Islet of Langerhans (tissue), 1 donor: ENCODE measurements around a stretch of chr1.

DNA sequence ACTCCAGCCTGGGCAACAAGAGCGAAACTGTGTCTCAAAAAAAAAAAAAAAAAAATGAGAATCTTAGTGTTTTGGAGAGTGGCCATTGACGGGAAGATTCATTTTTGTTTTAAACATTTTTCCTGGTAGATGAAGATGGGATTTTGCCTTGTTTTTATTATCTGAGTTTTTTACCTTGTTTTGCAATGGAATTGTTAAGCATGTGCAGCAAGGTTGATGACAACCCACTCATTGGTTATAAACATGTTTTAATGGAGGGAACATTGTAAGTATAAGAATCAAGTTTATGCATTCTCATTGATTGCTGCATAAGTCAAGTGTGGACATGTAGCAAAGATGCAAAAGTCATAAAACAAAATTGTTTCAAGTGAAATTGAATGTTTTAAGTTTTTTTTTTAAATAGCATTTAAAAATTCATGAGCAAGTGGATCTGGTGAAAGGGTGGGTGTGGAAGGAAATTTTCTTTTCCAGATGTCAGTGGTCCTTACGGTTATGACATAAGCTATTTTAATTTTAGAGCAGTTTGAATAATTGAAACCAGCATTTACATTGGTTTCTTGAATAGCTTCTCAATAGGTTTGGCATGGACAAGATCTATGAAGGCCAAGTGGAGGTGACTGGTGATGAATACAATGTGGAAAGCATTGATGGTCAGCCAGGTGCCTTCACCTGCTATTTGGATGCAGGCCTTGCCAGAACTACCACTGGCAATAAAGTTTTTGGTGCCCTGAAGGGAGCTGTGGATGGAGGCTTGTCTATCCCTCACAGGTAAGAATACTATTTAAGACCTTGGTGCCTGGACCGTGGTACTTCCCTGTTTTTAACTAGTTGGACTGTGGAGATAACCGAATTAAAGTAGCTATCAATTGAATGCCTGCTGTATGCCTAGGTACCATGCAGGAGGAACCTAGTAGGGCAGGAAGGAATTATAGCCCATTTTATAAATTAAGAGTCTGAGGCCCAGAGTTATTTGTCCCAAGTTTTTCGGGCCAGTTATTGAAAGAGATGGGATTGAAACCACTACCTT, 4.1 kb downstream of the RPL5 start:
- RRBS, result no CpG with 5 or more reads among the region's 6 CpGs

- RRBS, result no CpG with 5 or more reads among the region's 6 CpGs
These were observed 41.8 kb downstream of the DIPK1A start for GRCh38 chr1:92919294-92919996.

- RRBS, result no CpG with 5 or more reads among the region's 4 CpGs
These were observed 37.5 kb downstream of the DIPK1A start for GRCh38 chr1:92923684-92924193.

- RRBS, result no CpG with 5 or more reads among the region's 3 CpGs
These were observed 10.8 kb downstream of the DIPK1A start for GRCh38 chr1:92950477-92950824.

- RRBS, result no CpG with 5 or more reads among the region's 2 CpGs
These were observed 41.4 kb downstream of the MTF2 start for GRCh38 chr1:93120375-93120948.

GRCh38 chr1:93131156-93132116, 48.8 kb downstream of the TMED5 start:
- RRBS, result no CpG with 5 or more reads among the region's 6 CpGs

DNA sequence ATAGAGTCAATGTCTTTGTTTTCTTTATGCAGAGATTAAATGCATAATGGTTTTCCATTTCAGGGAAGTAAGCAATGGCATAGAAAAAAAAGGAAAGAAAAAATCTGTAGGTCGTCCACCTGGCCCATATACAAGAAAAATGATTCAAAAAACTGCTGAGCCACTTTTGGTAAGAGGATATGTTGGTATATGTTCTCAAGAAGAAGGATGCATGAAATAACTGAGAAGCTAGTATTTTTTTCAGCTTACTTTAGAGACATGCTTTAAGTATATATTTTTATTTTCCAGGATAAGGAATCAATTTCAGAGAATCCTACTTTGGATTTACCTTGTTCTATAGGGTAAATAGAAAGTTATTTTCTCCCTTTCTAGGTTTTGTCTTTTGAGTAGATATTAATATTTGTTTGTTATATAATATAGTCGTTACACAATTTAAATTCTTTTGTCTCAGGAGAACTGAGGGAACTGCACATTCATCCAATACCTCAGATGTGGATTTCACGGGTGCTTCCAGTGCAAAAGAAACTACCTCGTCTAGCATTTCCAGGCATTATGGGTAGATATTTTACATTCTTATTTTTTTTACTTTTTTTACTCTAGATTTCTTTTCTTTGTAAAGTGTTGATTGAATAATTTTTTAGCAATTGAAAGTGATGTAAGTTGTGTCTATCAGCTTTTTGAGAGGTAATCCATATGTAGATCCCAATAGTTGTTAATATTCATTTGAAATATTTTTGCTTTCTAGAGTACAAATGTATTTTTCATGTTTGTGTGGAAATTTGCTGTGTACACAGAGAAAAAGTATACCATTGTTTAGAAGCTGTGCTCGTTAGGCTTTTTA, 46.4 kb downstream of the TMED5 start:
- RRBS, result no CpG with 5 or more reads among the region's 5 CpGs

DNA sequence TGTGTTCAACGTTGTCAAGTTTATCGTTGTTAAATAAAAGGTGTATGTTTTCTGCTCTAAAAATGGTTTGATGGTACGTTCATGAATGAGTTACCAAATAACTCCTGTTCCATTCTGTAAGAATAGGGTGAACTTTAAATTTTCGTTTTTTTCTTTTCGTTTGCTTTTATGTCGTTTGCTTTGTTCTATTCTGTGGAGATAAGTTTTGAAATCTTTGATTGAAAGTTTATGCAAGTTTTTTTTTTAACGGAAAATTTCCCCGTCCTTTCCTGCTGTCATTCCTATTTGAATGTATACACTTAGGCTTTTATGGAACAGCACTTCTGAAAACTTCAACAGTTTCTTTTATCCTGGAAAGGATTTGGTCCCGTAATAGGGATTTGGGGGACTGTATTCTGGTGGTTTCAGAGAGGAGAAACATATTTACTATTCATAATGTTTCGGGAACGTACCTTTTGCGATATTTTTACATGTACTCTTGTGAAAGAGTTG, 1.7 kb downstream of the DR1 start:
- RRBS, result no CpG with 5 or more reads among the region's 12 CpGs

GRCh38 chr1:93509353-93510040, 61.6 kb downstream of the FNBP1L start:
- RRBS, result no CpG with 5 or more reads among the region's 26 CpGs

GRCh38 chr1:93581981-93582825, 99.4 kb downstream of the BCAR3 start:
- RRBS, result no CpG with 5 or more reads among the region's 21 CpGs

GRCh38 chr1:93585022-93585766, 96.4 kb downstream of the BCAR3 start:
- RRBS, result no CpG with 5 or more reads among the region's 12 CpGs

GRCh38 chr1:93592889-93593297, 88.7 kb downstream of the BCAR3 start:
- RRBS, result no CpG with 5 or more reads among the region's 4 CpGs

DNA sequence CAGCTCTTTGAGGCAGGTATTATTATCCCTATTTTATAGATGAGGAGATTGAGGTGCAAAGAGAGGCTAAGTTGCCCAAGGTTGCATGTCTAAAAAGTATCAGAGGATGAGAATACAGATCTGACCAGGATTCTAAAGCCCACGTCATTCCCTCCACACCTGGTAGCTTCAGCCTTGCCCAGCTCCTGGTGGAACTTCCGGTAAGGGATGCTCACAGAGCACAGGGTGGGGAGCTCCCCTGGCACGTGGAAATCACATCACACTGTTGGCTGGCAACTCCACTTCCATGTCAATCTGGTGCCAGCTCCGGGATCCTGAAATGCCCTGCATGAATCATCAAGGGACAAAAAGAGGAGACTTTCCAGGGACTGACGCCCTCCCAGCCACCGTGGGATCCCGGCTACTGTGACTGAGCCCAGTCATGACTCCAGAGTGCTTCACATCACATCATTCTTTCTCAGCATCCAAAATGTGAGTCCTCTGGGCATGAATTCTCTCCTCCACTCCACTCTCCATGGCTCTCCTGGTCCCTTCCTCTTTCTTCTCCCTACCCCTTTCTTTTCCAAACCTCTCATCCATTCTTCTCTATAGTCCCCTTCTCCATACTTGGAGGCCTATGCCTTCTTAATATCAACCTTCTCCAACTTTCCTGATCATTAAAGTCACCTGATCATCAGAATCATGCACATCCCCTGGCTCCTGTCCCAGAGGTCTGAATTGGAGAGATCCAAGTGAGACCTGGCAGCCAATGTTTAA, 12.5 kb upstream of the BCAR3 start:
- RRBS, result 89% methylated on average over 4 of the region's 7 CpGs

DNA sequence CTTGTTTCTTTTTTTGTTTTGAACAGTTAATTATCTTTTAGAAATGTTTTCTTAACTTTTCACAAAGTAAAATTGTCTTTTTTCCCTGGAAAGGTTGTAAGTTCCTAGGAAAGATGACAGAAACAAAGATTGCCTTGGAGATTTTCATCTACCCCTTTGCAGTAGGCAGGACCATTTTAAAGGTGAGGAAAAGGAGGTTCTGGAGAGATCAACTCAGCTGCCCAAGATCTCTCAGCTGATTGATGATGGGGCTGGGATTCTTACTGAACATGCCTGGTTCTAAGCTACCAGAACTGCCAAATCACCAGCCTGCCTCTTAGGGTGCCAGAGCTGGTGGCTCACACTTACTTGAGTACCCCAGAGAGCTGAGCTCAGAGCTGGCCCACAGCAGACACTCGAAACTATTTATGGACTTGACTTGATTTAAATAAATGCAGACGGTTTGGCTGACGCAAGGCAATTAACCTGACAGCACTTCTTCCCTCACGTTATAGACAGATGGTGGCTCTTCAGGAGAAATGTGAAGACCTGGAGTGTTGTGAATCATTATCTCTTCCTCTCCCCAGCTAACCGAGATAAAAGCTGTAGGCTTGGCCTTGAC, 33.7 kb upstream of the BCAR3 start:
- RRBS, result no CpG with 5 or more reads among the region's 5 CpGs

DNA sequence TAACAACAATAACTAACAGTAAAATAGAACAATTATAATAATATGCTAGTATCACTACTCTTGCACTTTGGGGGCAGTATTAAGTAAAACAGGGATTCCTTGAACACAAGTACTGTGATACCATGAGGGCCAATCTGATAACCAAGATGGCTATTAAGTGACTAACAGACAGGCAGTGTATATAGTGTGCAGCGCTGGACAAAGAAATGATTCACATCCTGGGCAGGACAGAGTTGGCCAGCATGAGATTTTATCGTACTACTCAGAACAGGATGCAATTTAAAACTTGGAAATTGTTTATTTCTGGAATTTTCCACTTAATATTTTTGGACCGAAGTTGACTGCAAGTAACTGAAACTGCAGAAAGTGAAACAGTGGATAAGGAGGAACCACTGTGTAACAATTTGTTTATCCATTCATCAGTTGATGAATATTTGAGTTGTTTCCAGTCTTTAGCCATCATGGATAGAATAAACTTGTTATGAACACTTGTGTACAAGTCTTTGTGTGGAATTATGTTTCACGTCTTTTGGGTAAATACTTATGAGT, 74.6 kb downstream of the DNTTIP2 start:
- RRBS, result no CpG with 5 or more reads among the region's 4 CpGs

DNA sequence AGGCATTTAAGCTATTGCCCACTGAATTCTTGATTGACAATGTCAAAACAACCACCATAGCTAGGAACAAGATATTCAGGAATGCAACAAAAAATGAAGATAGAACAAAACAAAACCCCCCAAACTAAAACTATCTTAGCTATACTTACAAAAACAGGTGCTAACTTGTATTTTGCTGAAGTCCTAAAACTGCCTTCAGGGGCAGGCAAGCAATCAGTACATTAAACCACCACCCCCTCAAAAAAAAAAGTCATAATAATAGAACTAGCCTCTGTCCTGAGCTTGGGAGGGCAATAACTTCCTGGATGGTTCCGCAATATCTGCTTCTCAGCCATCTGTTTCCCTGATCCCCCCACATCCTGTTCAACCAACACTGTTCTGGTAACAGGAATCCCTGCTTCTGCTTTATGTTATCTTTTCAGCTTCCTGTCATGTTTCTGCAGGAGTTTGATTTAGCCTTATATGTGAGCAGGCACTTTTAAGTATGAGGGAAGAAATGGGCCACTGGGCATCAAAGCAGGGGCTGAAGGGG, 62.2 kb downstream of the DNTTIP2 start:
- RRBS, result no CpG with 5 or more reads among the region's 1 CpG

DNA sequence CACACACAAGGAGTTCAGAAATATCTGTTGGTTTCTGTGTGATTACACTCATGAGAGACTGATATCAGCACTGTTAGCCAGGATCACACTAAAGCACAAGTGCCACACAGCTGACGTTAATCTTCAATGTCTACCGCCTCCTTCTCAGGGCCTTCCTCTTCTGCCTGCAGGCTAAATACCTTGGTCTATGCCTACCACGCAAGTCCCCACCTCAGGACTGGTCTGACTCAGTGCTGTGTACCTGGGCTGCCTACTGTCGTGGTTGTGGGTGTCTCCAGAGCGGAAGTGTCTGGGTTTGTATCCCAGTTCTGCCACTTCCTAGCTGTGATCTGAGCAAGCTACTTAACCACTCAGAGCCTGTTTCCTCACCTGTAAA, 60.8 kb downstream of the DNTTIP2 start:
- RRBS, result no CpG with 5 or more reads among the region's 5 CpGs

DNA sequence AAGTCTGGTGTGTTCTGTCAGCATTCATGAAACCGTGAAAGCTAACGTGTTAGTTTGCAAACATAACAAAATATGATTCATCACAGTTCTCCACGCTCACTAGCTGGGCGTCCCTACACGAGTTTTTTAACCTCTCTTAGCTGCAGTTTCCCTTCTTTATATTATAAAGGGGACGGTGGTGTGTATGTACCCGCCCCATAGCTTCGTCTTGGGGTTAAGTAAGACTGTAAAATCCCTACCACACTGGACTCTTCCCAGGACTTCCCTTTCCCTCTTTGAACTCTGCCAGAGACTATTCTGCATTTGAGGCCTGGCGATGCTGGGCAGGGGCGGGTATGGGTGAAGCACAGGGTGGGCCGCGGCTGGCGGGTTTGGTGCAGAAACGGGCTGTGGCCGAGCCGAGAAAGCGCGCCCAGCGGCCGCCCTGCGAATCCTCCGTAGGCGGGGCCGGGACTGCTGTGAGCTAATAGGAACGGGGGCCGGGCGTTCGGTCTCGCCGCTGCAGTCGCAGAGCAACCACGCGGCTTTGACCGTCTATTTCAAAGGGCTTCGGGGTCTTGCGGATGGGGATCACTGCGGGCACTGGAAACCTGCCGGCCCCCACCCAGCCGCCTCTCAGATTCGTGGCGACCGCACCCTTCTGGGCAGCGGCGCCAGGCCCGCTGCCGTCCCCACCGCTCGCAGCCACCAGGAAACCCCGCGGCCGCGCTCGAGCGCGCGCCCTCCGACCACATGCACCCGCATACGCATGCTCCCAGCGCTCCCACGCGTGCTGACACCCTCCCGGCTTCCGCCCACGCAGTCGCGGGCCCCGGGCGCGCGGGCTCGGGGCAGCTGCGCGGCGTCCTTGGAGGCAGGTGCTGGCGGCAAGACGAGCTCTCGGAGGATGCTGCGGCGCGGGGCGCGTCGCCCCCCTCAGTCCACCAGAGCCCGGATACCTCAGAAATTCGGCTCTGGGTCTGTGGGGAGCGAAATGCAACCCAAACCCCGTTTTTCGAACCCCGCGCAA, 32.8 kb downstream of the DNTTIP2 start:
- RRBS, result no CpG with 5 or more reads among the region's 91 CpGs

DNA sequence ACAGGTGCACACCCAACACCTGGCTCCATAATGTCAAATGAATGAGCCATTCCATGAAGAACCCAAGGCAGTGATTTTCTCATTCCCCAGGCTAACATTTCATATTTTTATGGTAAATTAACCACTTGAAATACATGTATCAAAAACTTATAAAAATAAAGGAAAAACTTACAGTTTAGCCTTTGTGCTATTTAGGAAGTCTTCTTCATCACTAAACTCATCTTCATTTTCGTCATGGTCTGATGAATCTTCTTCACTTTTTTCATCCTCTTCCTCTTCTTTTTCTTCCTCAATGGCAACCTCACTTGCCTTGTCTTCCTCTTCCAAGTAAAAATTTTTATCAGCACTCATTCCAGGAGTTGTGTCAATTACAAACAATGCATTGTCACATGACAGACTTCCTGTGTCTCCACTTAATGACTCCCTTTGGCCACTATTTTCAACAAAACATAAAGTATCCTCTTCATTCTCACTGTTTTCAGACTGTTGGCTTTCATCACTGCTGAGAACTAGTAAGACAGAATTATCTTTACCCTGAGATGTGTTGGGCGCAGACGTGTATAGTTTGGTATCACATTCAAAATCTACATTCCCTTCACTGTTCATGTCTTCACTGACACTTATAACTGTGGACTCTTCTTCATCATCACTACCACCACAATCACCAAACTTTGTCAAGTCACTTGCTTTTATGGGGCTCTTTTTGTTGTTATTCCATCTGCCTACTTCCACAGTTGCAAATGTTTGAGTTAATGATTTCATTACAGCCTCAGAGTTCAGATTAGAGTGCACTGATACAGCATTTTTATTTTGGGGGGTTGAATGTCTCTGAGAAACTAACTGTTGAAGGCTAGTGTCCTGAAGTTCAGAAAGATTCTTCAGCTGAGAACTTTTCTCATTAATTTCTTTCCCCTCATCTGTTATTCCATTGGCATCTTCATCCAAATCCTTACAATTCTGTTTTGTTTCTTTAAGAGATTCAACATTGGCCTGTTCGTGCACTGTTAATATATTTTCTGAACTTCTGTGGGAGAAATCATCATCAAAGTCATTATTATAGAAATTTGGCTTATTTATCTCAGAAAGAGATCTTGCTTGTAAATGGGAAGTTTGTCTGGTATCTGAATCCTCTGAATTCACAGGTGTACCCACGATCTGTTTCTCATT, 2.5 kb downstream of the DNTTIP2 start:
- RRBS, result no CpG with 5 or more reads among the region's 5 CpGs